Tibial artery (tissue), 1 donor: ENCODE measurements around the genes SNED1 and PASK.

DNA sequence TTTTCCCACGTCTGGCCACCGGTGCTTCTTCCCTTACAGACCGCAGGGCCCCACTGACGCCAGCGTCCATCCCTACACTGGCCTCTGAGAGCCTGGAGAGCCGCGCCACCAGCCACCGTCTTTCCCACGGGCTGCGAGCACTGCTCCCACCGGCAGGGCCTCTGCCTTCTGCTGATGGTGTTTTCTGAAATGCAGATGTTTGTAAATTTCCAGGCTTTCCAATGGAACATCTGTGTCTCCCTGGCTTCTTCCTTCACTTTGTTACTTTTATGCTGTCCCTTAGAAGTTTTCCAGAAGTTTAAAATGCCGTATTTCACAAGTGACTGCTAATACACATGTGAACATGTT is 37.2 kb upstream of the GPC1 start:
- PRO-cap, result no peak

DNA sequence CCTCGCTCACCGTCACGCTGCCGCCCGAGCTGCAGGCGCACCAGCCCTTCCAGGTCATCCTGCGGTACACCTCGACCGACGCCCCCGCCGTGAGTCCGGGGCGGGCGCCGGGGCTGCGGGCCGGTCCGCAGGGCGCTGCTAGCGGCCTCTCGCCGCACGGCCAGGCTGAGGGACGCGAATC is 632 bp downstream of the RNPEPL1 start:
- PRO-cap, result no peak

DNA sequence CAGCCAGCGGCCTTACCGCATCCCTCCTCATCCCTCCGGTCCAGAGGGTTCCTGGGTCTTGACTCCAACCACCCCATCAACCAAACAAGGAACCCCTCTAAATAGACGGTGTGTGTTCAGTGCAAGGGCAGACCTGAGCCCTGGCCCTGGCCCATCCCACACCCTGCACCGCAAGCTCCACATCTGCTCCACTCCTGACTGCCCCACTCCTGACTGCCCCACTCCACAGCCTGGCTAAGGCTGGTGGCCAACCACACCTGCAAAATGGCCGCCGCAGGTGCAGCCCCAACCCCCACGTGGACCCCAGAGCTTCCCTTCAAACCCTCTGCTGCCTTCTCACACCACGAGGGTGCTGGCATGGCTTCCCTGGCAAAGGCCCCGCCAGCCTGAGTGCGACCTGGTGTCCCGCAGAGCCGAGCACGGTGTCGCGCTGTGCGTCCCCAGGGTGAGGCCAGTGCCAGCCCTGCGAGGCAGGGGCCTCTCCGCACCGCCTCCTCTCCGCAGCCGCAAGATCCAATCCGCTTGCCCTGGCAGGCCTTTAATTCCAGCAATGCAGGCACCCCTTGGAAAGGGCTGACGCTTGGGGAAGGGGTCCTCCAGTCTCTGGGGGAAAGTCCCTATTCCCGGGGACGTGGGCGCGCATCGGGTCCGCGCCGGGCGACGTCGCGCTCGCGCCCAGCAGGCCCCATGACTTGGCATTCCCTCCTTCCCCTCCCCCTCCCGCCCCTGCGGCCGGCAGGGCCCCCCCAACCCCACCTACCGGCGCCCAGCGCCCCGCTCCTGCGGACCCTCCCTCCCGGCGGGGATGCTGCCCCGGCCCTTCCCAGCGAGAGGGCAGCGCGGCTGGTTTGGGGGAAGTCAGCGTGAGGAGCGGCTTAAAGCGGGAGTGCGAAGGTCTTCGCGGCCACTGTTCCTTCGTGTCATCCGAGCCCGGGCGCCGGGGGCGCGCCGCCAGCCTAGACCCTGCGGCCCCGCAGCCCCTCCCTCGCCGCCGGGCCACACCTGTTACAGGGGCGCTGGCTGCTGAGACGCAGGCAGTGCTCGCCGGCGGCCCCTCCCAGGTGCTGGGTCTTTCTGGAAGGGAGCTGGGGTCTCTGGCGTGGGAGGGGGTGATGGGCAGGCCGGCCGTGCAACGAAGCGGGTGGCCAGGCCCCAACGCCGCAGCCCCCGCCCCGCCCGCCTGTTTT is 1.3 kb downstream of the KIF1A start:
- PRO-cap, result no peak

DNA sequence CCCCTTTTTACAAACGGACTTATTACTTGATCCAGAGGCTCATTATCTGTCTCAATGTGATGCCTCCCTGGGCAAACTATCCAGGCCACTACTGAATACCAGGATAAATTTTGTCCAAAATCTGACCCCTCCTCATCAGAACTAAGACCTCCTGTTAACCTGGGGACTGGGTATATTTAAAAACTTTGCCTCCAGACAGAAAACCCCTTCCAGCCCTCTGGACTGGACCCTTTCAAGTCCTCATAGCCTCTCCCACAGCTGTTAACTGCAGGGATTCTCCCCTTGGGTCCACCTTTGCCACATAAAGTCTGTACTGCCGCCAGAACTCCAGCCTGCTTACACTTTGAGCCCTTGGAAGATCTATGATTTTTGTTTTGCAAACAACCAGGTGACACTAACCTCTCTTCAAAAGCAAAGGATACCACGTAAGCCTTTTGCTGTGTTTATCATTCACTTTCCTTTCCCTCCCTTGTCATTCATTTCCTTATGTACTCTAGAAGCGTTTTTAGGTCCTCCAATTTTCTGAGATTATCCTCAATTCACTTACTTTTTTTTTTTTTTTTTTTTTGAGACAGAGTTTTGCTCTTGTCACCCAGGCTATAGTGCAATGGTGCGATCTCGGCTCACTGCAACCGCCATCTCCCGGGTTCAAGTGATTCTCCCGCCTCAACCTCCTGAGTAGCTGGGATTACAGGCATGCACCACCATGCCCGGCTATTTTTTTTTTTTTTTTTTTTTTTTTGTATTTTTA is 4.1 kb upstream of the AGXT start:
- PRO-cap, result no peak

GRCh38 chr2:240893160-240894166 is 2.5 kb downstream of the MAB21L4 start:
- PRO-cap, result no peak

DNA sequence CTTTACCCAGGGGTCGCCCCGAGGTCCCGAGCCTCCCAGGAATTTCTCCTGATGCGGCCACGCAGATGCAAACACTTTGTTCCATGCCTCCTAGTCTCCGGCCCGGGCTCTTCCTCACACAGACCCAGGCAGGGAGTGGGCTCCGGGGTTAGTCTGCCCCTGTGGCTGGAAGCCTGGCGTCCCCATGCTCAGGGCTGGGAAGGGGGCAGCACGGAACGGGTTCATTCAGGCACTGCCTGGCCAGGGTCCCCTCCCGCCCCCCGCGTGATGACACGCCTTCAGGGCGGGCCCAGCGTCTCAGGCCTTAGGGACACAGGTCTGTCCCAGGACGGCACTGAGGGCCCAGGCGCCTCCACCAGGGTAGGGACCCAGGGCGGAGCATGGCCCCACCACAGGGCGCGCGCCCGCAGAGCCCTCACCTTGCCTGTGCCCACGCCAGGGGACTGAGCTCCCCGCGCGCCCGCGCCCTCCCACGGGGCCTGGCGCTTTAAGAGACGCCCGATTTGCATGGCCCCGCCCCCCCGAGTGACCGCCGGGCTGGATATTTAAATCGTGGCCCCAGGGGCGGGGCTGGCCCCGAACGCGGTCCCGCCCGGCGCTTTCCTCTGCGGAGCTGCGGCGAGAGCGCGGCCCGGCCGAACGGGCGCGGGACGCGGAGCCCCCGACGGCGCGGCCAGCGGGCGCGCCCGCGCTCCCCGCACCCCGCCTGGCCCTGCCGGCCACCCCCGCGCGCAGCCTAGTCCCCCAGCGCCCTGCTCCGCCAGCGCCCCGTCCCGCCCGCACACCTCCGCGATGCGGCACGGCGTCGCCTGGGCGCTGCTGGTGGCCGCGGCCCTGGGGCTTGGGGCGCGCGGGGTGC is at the start of gene SNED1:
Gene SNED1, plus strand, starts transcription at position 573 of the 859 bp plus-strand sequence.
- PRO-cap, result bidirectional peak, plus-strand start at position 610 of the sequence, minus-strand start at position 481 of the sequence

DNA sequence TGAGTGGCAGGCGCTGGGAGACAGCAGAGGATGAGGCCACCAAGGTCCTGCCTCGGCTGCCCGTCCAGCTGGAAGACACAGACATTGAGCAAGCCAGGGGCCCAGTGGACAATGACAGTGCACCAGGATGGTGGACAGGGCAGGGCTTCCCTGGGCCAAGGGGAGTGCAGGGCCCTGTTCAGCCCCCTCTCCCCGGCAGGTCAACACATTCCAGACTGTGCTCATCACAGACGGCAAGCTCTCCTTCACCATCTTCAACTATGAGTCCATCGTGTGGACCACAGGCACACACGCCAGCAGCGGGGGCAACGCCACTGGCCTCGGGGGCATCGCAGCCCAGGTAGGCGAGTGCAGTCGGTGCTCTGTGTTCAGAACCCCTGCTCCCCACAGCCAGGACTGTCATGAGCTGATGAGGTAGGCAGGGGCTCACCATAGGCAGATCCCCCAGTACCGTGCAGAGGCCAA is 35.1 kb downstream of the SNED1 start:
- PRO-cap, result no peak

DNA sequence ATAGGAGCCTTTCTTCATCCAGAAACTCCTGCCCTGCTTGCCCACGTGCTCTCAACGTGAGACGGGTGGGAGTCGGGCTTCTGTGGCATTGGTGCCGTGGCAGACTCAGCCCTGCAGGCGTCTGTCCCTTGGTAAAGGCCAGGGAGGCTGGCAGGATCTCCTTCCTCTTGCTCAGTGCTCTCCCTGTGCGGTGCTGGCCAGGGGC is 40.1 kb downstream of the SNED1 start:
- PRO-cap, result no peak

DNA sequence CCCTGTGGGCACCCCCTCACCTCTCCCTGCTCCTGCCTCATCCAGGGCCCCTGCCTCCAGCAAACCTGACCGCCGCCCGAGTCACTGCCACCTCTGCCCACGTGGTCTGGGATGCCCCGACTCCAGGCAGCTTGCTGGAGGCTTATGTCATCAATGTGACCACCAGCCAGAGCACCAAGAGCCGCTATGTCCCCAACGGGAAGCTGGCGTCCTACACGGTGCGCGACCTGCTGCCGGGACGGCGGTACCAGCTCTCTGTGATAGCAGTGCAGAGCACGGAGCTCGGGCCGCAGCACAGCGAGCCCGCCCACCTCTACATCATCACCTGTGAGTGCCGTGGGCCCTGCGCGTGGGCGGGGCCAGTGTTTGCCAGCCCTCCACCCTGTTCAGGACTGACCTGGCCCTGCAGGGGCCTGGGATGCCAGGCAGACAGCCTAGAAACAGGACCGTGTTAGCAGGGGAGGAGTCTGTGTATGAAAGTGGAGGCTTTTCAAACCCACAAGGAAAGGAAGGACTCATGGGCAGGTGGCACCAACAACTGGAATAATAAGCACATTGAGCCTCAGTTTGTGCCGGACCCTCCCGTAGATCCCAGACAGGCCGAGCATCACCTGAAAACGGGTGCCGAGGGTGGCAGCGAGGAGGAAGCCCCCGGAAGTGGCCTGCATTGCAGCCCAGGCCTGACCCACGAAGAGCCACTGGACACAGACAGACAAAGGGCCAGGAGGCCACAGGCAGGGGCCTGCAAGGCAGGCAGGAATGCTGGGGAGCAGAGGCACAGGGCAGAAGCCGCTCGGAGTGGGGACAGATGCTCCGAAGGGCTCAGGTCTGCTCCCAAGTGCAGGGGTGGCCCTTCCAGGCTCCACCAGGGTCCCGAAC is 32.0 kb downstream of the MTERF4 start:
- PRO-cap, result no peak

DNA sequence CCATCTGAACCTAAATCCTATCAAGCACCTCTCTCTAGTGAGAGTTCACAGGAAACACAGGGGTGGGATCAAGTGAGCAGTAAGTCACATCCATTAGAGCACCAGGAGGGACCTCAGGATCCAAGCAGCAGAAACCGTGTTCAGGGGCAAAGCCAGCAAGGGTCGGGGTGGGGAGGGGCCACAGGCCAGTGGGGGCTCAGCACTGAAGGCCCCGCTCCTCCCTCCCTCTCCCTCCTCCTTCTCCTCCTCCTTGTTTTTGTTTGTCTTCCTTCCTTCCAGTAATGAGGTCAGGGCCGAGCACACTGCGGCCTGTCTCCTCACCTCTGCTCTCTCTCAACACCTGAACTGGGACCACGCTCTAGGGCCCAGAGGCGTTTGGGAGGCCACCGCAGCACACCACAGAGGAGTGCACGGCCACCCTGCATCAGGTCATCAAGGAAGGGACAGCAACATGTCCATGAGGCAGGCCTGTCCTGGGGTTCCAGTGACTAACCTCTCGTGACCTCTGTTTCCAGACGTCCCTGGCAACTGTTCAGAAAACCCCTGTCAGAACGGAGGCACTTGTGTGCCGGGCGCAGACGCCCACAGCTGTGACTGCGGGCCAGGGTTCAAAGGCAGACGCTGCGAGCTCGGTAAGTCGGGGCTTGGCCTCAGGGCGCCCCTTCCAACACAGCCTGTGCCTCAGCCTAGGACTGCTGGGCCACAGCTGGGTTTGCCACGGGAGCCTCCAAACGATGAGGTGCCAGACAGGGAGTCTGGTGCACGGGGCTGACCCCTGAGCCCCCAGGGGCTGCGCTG is 20.7 kb downstream of the MTERF4 start:
- PRO-cap, result no peak

- PRO-cap, result no peak
Measured at GRCh38 chr2:241149102-241149994, at the start of gene PASK. Gene PASK, minus strand, starts transcription at chr2:241149472.

- PRO-cap, result no peak
Measured at GRCh38 chr2:241224142-241224513, 35.7 kb downstream of the ANO7 start.

DNA sequence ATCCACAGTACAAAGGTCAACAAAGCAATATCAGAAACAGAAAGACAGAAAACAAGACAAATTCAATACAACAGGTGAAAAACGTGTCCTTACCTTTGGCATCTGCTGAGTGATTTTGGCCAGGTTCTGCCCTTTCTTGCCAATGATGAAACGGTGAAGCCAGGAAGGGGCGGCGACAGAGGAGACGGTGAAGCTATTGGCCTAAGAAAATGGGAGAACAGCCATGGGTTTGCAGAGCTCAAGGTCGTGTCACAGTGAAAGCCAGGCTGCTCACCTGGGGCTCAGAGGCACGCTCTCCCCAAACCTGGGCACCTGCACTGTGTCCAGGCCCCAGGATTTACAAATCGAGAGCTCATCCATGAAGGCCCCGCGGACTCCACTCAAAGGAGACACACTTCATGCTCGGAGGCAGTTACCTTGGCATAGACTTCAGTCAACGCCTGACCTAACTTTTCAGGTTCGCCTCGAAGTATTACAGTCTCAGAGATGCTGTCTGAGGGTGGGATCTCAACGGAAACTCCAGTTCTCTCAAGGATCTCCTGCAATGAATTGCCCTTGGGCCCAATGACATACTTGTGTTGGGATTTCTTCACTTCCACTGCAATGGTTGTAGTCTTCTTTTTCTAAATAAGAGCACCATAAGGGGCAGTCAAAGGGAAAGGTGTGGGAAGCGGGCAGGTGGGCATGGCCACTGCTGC is 60.4 kb downstream of the HDLBP start:
- PRO-cap, result no peak

- PRO-cap, result no peak
Measured at GRCh38 chr2:241314154-241314426, 1.4 kb downstream of the HDLBP start.

GRCh38 chr2:241327539-241328139 is 11.9 kb downstream of the SEPTIN2 start:
- PRO-cap, result no peak

- PRO-cap, result no peak
Measured at GRCh38 chr2:241334910-241335325, 19.2 kb downstream of the SEPTIN2 start.

- PRO-cap, result no peak
Measured at GRCh38 chr2:241489836-241490834, 18.2 kb downstream of the STK25 start.

DNA sequence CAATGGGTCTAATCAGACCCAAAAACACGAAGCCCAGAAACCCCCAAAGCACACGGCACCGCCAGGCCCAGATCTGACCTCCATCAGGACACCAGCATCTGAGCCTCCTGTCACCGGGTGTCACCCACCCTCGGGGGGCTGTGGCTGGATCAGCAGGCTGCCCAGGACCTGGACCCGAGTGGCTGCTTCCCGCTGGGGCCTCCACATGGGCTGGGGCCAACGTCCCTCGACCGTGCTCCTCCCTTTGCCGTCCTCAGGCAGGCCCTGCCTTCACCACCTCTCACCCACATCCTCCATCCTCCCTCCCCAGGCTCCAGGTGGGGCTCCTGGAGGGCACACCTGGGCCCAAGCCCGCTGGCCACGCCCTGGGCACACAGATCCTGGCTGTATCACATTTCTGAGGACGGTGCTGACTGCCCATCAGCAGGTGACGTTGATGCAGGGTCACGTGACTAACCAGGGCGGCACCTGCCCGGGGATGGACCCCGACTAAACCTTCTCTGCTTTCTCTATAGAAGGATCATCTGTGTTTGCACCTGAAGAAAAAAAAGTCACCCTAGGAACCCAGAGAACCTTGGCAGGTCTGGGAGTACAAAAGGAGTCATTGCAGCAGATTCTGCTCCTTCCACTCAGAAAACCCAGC is 11.4 kb downstream of the STK25 start:
- PRO-cap, result no peak

GRCh38 chr2:241577338-241577946 is 18.9 kb downstream of the BOK start:
- PRO-cap, result no peak

- PRO-cap, result bidirectional peak, plus-strand start at chr2:241610509, minus-strand start at chr2:241610268
Measured at GRCh38 chr2:241610005-241611009, 26.7 kb downstream of the THAP4 start.